RPMI7951 (cell line): ENCODE measurements around a stretch of chr1.

DNA sequence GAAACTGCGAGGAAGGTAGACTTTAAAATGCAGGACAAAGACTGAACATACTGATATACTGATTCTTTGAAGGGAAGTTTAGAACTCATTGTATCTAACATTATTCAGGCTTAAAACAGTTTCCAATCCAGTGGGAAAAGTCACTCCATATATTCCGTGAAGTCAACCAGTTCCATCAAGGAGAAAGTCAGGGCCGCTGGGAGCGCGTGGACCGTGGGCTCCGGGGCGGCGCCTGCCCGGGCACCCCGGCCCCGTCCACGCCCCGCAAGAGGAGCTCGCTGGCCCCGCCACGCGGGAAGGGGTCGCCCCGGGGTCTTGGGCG is 696 bp upstream of the ATAD3A start:
- RAMPAGE, long total RNA, result no peak

- RAMPAGE, long total RNA, result no peak
Observed at GRCh38 chr1:1542602-1542981, 2.2 kb upstream of the TMEM240 start.

DNA sequence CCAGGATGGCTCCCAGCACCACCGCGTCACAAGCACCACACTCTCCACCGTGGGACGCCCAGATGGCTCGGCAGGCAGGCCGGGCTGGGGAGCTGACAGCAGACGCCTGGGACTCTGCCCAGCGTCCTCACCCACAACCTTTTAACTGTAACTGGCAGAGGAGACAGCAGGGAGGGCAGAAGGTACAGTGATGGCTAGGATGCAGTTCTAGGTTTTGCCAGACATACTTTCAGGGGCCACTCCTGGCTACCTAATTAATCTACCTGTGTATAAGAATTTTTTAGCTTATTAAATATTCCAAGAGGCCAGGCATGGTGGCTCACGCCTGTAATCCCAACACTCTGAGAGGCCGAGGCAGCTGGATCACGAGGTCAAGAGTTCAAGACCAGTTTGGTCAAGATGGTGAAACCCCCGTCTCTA is 11.7 kb downstream of the SSU72 start:
- RAMPAGE, long total RNA, result no peak

DNA sequence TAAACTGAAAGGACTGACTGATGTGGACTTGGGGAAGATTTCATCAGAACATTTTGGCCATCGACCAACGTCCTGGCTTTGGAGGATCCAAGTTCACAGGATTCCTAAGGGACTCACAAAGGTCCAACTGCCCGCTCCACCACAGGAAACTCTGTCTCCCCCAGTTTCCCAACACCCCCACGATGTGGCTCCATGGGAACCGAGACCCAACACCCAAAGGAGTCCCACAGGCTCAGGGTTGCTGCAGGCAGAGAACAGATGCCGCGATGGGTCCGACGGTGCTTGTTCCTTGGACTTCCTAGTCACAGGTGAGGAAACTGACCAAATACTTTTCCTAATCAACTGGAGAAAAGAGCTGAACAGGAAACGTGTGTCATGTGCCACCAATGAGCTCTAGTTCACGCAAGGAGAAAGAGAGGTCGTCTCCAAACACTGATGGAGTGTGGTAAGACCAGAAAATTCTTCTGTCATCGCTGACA is 9.2 kb downstream of the SSU72 start:
- RAMPAGE, long total RNA, result no peak

DNA sequence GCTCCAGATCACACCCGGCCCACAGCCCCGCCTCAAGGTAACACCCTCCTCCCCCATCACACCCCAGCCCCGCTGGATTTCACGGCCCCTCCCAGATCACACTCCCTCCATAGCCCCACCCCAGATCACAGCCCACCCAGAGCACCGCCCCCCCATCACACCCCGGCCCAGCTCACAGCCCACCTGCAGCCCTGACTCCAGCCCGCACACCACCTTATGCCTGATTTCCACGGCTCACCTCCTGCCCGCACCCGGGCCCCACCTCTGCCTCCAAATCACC is 2.2 kb upstream of the MMP23B start:
- RAMPAGE, long total RNA, result no peak

DNA sequence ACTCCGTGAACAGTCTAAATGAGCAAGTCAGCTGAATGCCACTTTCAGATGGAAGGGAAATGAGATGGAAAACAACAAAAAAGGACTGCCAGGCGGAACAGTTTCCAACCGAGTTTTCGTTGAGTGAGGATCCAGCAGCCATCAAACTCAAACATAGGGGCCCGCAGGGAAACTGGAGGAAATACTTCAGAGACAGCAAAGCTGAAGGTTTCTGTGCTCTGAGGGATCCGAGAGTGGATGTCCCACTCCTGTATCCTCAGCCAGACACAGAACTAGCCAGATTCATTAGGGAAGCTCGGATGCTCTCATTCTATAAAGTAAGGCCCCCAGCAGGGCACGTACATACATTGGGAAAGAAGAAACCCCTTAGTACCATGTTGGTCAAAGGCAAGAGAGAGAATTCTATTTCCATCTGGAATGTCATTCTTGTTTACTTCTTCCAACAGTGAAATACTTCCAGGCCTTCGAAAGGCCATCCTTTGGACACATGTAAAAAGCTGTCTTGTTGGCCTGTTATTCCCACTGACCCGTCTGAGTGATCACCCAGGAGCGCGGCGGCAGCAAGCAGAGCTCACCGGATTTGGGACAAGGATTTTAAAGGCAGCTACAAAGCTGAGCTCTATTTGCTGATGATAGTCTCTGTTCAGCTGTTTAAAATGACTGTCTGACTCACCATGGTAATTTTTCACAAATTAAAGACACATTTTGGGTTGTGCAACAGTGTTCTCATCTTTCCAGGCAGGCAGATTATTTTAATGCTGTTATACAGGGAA is 3.3 kb upstream of the CDK11B start:
- RAMPAGE, long total RNA, result no peak

DNA sequence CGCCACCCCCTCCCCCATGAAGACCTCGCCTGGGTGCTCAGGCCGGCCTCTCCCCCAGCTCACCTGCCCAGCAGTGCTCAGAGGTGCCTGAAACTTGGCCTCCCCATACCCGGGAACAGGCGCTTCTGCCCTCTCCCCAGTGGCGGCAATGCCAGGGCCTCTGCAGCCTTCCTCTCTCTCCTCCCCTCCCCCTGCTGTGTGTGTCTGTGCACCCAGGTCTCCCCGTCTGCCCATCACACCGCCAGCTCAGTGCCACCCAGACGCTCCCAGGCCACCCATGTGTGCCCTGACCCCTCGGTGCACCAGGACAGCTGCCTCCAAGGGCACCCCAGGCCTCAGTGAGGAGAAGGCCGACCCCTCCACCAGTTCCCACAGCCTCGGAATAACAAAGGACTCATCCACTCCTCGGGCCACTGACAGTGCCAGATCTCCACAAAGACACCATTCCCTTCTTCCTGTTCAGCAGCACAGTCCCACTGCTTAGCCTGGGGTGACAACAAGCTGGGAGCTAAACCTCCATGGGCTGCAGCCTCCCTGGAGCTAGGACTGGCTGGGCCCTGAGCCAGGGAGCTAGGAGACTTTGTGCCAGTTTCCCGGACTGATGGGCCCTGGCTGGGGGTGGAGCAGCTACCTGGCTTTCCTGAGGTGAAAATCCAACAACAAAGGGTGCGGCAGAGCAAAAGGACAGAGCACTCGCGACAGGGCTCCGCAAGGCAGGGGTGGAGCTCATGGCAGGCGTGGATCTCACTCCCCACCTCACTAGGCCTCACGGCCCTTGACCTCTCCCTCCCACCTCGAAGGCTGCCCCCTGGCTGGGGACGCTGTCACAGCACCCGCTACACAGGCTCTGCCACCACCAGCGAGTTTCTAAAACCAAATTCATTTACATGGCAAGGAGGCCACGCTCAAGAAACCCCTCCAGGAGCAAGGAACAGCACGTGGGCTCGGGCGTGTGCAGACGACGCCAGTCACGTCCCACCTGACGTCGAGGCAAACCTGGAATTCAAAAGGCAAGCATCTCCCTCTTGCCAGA is 14.0 kb downstream of the SLC35E2B start:
- RAMPAGE, long total RNA, result no peak

GRCh38 chr1:1693338-1693638 is 693 bp upstream of the SLC35E2B start:
- RAMPAGE, long total RNA, result no peak

- RAMPAGE, long total RNA, result no peak
Observed at GRCh38 chr1:1796362-1796884, 18.2 kb upstream of the NADK start.

DNA sequence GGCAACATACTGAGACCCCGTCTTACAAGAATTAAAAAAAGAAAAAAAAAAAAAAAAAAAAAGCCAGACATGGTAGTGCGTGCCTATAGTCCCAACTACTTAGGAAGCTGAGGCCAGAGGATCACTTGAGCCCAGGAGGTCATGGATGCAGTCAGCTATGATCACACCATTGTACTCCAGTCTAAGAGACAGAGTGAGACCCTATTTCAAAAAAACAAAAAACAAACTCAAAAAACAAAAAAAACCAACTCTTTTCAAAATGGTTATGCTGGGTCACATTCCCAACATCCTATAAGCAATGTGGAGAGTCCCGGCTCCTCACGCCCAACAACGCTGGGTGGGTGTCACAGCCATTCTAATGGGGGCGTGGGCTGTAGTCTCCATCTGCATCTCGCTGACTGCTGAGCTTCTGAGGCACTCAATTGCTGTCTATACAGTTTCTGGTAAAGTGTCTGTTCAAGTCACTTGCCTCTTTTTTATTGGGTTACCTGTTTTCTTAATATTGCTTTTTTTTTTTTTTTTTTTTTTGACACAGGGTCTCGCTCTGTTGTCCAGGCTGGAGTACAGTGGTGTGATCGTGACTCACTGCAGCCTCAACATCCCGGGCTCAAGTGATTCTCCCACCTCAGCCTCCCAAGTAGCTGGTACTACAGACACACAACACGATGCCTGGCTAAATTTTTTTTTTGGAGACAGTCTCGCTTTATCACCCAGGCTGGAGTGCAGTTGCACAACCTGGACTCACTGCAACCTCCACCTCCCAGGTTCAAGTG is 54.8 kb downstream of the GNB1 start:
- RAMPAGE, long total RNA, result no peak

- RAMPAGE, long total RNA, result no peak
Observed at GRCh38 chr1:1838874-1840013, 51.6 kb downstream of the GNB1 start.

- RAMPAGE, long total RNA, result no peak
Observed at GRCh38 chr1:1840379-1840987, 50.4 kb downstream of the GNB1 start.

DNA sequence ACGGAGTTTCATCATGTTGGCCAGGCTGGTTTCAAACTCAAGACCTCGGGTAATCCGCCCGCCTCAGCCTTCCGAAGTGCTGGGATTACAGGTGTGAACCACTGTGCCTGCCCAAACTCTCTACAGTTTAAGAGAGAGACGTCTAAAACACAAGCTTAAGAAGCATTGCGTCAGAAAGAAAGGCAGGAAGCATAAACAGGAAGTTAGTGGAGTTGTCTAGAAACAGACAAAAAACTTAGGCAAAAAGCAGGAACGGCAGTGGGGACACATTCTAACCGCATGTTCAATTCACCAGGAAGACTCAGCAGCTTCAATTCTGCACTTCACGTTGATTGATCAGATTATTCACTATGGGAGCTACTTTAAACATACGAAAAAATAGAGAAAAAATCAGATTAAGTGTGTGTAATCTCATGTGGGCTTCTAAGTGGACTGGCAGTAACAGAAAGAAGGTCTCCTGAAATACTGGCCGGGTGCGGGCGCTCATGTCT is 7.4 kb downstream of the CFAP74 start:
- RAMPAGE, long total RNA, result no peak

GRCh38 chr1:2014602-2015719 is 4.2 kb upstream of the GABRD start:
- RAMPAGE, long total RNA, result no peak

DNA sequence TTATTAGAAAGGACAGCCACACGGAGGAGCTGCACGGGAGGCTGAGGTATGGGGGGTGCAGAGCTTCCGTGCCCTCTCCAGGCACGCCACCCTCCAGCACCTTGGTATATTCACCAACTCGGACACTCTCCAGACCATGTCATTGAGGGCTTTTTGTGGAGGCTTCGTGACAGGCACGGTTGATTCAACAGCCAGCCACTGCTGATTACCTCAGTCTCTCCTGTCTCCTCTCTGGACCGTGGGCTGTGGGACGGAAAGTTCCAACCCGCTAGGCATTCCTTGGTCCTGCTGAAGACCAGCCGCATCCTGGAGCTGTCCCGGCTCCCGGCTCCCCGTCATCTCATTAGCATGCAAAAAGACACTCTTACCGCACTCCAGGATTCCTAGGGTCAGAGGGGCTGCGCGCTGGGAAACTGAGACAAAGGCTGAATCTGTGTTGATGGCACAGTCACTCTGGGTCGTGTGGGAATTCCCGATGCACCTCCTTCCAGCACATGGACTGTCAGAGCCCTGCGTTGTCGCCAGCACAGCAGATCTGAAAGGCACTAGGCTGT is 65.6 kb downstream of the PRKCZ start:
- RAMPAGE, long total RNA, result no peak

GRCh38 chr1:2136720-2137695 is 57.6 kb downstream of the FAAP20 start:
- RAMPAGE, long total RNA, result no peak

- RAMPAGE, long total RNA, result no peak
Observed at GRCh38 chr1:2182231-2182843, 12.2 kb downstream of the FAAP20 start.

- RAMPAGE, long total RNA, result no peak
Observed at GRCh38 chr1:2228720-2229817, 950 bp downstream of the SKI start.

DNA sequence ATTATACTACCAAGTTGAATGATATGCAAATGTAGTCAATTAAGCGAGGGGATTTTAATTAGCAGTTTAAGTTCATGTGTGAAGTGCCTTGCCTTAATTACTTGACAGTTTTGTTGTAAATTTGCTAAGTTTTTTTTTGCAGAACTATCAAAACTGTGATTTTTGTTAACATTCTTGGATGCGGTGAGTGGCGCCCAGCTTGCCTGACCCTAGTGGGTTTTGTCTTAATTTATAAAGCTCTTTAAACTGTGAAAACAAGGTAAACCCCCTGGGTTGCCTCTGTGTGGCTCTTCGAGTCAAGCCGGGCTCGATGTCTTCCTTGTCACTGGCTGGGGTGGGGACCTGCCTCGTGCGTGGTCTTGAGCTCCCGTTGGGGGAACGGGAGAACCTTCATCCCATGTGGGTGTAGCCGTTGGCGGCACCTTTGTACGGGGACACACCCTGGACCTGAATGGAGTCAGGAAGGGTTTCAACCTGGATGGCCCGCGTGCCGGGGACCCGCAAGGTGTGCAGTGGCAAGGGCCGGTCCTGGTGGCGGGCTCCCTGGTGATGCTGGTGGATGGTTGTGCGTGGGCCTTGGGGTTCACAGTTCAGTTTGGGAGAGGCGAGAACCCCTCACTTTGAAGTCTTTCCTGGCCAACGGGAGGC is 11.1 kb downstream of the SKI start:
- RAMPAGE, long total RNA, result no peak

DNA sequence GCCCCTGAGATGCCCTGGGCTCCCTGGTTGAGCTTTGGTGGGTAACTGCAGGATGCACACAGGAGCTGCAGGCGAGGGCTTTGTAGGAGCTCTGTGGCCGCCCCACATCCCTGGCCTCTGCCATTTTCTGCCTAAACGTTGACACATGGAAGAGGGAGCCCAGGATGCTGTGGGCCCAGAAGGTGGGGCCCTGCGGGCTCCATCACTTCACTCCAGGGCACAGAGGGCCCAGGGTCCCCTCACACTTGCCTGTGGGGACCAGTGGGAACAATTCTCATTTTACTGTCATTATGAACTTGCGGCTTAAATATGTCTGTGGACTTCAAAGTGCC is 12.8 kb downstream of the SKI start:
- RAMPAGE, long total RNA, result no peak